Measurements from ENCODE around the genes ETS2, GET1 and B3GALT5.

- PRO-cap = bidirectional peak, plus-strand start at chr21:38805929, minus-strand start at chr21:38805597
Observed at GRCh38 chr21:38805413-38806209, at the start of gene ETS2. Gene ETS2 (plus strand): TSS chr21:38805929.

DNA sequence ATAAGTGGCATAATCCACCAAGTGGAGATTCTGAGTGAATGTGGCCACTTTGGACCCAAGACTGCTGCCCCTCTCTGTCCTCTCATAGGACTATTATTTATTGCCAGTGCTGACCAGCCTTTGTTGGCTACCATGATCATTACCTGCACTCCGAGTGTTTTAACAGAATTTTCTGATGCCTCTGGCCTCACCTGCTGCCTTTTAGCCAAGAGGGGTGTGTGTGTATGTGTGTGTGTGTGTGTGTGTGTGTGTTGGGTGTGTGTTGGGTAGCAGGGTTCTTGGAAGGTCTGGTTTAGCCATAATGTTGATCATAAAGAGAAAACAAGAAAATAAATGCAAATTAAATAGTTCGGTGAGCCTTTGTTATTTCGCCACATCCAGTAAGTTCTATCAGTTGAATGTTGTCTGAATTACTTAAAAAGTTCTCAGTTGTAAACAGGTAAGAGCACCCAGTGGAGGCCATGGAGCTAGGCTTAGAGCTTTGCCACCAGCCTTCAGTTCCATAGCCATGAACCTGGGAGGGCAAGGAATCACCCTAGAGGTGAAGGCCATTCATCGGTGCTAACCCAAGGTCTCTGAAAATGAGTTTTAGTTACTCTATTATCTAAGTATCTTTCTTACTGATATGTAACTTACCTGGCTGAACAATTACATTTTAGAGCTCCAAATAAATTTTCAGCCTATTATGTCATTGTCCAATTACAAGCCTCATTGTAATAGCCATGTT is 2.8 kb downstream of the ETS2 start:
- PRO-cap = no peak

- PRO-cap = no peak
Observed at GRCh38 chr21:38821912-38822371, 16.2 kb downstream of the ETS2 start.

GRCh38 chr21:38823779-38824915 is 18.4 kb downstream of the ETS2 start:
- PRO-cap = no peak

DNA sequence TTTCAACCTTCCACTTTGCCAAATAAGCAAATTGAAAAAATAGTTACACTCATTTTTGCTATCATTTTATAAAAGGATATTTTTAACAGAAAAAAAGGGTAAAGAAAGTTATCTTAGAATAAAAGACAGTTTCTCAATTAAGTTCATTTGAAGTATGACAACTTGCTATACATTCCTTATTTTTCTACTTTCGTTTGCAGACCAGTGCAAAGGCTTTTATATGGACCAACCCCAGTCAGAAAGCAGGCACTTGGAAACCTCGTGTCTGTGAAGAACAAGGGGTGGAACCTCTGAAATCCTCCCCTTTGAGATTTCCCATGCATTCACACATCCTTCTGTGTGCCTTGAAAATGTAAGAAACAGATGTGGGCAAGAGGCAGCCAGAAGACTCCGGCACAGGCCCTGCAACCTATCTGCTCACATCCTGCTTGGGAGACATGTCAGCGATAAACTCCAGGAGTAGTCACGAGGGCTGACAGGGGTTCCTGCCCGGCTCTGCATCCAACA is 42.4 kb downstream of the ETS2 start:
- PRO-cap = no peak

DNA sequence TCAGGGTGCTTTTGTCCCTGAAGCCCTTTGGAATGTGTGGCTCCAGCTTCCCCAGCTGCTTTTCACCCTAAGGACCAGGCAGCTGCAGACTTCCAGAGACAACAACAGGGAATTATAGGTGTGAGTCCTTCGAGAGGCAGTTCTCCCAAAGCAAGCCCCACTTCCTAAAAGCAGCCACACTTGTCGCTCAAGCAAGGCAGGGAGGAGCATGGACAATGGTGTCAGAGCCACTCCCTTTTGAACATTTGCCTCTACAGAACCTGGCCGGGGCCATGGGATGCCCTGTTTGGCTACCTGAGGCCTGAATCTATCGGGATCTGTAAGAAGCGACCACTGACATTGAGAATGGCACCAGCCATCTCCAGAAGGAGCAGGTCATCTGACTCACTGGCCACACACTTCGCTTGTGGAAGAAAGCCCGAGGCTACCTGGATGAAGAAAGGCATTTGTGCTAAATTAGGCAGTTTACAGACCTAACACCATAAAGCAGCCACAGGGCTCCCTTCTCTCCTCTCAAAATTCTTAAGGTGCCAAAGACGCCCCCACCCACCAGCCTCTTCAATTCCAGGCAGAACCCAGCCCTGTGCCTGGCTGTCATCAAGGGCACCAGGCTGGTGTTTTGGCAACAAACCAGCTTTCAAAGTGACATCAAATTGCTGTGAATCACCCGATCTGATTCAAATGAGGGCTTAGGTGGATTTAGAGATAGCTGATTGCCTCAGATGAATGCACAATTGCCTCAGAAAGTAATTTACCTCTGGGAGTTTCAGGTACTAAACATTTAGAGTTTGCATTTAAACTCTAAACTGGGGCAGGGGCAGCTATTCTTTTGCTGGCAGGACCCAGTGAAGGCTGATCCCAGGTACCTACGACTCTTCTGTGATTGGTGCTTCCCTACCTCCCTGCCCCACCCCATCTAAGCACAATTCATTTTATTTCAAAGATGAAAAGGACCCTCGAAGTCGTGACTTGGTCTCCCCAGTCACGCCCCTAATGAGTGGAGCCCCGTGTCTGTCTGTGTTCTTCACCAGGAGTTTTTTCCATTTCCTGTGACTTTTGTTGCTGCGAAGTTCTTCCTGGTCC is 104.9 kb downstream of the ETS2 start:
- PRO-cap = no peak

GRCh38 chr21:38914380-38915323 is 108.9 kb downstream of the ETS2 start:
- PRO-cap = no peak

DNA sequence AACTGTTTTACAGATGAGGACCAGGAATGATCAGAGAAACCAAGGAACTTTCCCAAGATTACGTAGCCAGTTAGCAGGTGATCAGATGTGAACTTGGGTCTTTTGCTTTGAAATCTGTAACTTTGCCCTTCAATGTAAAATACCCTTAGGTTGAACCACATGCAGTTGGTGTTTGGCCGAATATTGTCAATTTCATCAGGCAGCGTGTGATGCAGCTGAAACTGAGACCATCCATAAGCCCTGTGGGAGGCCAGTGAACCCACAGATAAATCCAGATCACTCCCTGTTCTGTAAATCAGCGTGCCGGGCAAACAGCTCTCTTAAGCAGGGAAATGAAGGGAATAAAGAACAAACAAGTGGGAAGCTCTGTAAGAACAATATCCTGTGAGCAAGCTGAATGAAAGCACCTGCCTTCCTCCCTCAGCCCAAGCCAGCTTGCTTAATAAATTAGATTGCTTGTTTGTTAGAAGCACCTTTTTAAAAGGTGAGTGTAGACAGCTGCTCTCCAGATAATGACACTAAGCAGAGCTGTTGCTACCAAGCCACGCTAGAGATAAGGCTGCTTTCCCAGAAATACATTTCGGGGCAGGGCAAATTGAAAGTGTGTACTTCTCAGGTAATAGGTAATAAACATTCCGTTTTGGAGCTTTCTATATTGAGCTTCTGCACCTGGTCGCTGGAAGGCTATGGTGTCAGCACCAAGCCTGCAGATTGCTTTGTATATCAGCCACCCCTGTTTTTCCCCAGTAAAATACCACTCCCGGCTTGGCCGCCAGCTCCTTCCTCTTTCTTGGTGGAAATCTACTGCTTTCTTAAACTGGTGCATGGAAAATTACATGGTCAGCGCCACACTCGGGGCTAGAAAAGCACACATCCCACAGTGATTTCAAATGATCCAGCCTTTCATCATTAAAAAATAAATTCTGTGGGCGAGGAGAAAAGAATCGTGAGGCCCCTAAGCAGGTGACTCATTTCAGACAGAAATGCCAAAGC is 151.1 kb downstream of the ETS2 start:
- PRO-cap = no peak

GRCh38 chr21:38985015-38986006 is 179.6 kb downstream of the ETS2 start:
- PRO-cap = no peak

DNA sequence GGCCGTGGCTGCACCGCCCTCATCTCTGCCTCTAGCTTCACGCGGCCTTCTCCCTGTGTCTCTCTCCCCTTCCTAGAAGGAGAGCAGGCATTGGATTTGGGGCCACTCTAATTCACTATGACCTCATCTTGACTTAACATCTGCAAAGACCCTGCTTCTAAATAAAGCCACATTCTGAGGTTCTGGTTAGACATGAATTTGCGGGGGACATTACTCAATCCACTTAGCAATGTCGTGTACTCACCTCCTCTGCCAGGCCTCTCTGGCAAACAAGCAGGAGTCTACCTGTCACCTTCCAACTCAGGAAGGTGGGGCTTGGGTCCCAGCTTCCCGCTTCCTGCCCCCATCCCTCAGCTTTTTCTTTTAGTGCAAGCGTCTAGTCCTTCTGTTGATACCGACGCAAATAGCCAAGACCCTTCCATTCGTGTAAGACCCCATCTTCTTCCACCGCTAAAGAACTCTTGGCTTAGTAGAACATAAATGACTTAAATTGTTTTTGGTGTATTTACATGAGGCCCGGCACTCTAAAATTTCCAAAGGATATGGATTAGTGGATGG is 177.8 kb downstream of the PSMG1 start:
- PRO-cap = no peak

- PRO-cap = no peak
Observed at GRCh38 chr21:39238326-39238858, 55.1 kb upstream of the PSMG1 start.

DNA sequence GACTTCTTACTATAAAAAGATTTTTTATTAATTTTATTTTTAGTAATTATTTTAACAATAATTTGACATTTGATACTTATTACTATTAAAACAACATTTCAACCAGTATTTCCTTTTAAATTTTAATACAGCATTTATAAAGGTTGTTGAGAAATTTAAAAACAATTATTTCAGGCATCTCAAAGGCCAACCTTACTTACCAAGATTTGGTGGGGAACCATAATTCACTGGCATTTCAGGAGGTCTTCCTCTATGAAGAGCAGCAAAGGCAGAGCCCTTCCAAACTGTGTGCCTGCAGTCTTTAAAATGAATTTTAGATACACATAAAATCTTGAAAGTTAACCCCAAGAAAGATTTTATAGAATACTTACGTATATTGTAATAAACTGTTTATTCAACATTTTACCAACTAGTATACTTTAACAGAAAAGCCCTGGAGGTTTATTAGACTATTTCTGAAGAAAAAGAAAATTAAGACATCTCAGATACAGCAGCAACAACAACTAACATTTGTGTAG is 17.3 kb downstream of the BRWD1 start:
- PRO-cap = no peak

DNA sequence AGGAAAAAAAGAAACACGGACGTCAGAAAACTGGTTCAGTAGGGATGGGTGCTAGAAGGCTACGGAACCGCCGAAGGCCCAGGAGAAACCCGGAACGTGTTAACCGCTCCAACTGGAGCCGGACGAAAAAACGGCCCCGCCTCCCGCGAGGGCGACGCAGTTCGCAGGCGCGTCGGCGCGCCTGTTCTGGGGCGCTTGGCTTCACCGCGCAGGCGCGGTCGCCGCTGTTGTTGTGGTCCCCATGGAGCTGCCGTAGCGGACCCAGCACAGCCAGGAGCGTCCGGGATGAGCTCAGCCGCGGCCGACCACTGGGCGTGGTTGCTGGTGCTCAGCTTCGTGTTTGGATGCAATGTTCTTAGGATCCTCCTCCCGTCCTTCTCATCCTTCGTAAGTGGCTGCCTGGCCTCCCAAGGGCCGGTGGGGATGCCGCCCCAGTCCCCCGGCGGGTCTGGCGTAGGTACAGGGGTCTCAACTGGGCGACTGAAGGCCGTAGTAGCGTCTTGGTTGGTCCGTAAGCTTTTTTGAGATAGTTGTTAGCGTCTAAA is at the start of gene GET1:
Gene GET1 (plus strand): TSS at position 227 of the 545 bp plus-strand sequence.
- PRO-cap = bidirectional peak, plus-strand start at position 410 of the sequence, minus-strand start at position 124 of the sequence

DNA sequence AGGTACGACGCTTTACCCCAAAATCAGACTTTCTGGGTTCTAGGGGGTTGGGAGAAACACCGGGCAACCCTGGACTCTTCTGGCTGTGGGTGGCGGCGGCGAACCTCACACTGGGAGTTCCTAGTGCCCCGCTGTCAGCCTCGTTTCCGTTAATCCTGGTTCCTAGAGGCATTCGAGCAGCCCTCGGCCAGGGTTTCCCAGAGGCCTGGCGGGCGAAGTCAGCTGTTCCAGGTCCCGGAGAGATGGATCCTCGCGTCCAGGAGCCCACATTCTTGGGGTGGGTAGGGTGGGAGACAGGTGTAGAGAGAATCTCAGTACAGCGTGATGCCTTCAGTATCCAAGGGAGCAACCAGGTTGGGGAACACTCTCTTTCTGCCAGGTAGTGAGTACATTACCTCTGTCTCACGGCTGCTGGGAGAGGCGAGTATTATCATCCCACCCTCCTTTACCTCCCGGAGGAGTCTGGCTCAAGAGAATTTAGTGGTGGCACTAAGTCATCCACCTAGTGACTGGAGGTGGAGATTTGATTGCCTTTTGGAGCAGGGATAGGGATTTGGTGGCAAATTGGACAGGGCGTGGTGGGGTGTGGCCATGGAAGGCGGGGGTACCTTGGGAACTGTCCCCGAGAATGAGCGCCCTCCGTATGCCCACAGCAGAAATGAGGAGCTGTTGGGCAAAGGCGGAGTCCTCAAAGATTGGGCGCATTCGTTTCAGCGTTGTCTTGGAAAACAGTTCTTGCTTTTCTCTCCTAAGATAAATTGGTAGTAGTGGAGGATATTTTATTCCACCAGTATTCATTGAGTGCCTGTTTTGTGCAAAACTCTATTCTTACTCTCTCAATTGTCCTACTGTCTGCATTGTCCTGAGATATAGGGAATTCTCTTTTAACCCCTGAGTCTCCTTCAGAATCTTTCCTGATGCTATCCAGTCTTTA is 786 bp downstream of the GET1 start:
- PRO-cap = unidirectional peak, minus-strand start at position 112 of the sequence

DNA sequence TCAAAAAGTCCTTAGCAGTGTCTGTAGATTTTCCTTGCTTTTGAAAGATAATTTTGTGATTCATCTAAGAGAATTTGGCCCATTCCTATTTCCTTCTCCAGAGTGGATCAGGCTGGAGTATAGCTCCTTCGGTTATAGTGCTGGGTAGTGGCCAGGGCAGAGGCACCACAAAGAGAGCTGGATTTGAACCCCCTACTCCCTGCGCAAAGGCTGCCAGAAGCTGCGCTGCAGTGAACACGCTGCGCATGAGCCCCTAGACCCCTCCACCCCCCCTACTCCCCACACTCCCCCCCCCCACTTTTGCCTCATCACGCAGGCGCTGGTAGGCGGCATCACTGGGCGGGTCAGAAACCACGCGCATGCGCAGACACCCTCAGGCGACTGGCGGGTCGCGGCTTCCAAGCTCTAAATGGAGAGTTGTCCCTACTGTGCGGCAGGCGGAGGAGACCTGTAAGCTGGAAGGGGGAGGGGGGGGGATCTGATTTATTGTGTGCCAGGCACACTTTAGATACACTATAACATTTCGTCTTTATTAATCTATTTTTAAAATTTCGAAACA is 7.4 kb downstream of the GET1 start:
- PRO-cap = bidirectional peak, plus-strand start outside the sequence, minus-strand start at position 247 of the sequence

- PRO-cap = no peak
Observed at GRCh38 chr21:39452952-39453469, 1.2 kb downstream of the SH3BGR start.

DNA sequence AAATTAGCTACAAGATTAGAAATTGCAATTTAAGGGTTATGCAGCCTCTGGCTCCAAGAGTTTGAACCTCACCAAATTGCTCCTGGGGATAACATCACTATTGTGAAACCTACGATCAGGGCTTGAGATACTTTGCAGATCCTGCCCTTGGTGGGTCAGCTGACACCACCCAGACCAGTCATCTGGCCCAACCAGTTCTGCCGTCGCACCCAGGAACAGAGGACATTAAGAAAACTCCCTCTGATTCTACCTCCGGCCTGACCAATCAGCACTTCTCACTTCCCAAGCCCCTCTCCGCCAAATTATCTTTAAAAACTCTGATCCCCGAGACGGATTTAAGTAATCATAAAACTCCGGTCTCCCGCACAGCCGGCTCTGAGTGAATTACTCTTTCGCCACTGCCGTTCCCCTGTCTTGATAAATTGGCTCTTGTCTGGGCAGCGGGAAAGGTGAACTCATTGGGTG is 32.9 kb upstream of the B3GALT5 start:
- PRO-cap = no peak

DNA sequence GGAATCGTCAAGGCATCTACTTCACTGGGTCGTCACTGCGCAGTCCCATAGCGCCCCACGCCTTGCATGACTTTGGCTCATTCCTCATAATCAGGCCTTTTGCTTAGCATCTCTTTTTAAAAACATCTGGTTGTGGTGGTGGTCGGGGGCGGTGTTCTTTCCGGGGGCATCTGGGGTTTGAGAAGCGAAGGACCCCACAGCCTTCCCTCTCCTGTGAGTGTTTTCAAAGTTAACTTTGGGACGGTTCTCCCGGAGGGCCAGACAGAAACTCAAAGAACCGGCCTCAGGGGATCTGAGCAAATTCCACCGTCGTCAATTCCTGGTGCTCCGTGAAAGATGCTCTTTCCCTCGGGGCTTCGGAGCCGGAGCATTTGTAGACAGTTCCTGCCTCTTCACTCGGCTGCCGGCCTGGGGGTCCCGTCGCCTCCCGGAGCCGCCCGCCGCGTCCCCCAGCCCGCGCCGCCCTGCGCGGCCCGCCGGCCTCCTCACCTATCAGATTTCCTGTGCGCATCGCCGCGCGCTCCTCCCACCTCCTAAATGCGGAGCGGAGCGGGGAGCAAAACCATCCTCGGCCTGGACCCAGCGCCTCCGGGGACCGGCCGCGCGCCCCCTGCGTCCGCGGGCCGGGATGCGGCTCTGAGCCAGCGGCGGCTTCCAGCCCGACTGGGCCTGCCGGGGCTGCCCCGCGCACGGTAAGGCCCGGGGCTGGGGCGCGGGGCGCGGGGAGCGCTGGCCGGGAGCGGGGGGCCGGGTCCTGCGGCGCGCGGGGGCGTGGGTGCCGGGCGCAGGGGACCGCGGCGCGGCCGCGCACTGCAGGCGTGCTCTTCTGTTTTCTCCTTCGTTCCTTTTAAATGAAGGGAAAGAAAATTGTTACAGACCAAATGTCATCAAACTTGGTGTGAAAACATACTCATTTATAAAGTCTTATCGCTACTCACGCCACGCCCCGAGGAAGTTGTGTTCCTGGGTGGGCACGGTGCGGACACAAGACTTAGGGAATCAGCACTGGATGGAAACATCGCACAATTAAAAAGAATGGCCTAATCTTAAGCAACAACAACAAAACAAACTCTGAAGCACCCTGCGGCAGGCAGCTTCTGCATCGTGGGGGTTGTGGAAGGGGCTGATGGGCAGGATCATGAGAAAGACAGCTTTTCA is at the start of gene B3GALT5:
Gene B3GALT5 (plus strand): TSS at position 565 of the 1,158 bp plus-strand sequence.
- PRO-cap = bidirectional peak, plus-strand start at position 565 of the sequence, minus-strand start at position 466 of the sequence; unidirectional peak, minus-strand start at position 1,028 of the sequence

- PRO-cap = no peak
Observed at GRCh38 chr21:39670080-39670795, 57.5 kb downstream of the B3GALT5 start.

- PRO-cap = no peak
Observed at GRCh38 chr21:39788378-39788955, 43.5 kb downstream of the IGSF5 start.

Data from WTC11 (cell line).